ENCODE measurements around a stretch of chr4.

DNA sequence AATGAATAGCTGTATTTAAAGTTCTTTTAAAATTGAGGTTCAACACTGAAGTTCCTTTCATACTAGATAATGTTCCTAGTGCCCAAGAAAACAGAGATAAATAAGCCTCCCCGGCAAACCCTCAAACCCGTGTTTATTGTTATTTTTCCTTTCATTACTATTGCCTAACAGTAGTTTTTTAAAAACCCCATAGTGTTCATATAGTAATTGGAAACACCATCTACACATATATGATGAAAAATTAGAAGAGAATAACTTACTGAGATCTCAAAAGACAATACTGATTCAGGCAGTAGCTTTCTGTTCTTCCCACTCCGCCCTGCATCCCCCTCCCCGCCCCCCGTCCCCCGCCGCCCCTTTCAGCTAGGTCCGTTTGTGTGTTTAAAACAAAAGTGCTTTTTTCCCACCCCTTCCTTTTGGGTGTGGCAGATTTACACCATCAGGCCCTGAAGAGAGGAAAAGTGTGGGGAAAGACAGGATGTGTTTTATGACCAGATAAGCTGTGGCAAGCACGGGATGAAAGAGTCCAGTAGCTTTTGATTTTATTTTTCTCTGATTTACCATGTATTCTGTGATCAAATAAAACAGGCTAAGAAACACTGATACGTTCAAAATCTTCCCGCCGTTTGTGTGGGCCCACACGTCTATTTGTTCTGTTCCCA lies 11.0 kb downstream of the LRP2BP start:
- PRO-cap: no peak
- RRBS: no CpG with 5 or more reads among the region's 13 CpGs

DNA sequence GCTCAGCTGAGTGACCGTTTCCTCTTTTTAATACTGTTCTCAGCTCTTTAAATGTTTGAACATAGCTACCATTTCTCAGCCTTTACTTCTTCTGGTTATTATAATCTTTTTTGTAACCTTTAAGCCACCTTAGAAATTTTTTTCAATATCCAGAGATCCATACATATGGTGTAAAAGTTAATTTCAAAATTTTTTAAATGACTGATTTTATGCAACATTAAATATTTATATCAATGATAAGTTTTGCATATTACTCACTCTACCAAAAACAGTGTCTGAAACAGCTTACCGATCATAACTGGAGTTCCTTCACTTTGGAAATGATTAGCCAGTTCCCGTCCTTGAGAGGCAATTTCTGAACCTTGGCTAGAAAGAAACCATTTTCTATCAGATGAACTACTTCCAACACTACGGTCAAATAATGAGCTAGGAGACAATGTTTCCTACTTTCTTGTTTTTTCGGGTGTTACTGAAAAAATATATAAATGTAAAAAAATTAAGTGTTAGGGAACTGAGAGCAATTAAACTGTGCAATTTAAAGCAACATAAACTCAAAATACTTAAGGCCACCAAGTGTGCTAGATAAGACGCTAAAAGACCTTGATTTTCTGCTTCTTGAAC lies 9.0 kb downstream of the ANKRD37 start:
- PRO-cap: no peak
- RRBS: no CpG with 5 or more reads among the region's 6 CpGs

GRCh38 chr4:185541075-185541836 lies 5.9 kb upstream of the PDLIM3 start:
- PRO-cap: no peak
- RRBS: no CpG with 5 or more reads among the region's 12 CpGs

DNA sequence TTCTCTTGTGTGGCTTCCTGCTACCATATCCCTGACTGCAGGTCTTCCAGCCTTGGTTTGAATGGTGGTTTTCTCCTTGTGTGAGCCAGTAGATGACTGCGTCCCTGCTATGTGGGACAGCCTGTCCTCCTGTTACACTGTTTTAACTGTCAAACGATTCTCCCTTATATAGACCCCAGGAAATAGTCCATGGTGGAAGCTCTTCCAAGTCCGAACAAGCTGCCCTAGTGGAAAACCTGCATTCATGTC lies 126.2 kb upstream of the PDLIM3 start:
- PRO-cap: no peak
- RRBS: no CpG with 5 or more reads among the region's 3 CpGs

DNA sequence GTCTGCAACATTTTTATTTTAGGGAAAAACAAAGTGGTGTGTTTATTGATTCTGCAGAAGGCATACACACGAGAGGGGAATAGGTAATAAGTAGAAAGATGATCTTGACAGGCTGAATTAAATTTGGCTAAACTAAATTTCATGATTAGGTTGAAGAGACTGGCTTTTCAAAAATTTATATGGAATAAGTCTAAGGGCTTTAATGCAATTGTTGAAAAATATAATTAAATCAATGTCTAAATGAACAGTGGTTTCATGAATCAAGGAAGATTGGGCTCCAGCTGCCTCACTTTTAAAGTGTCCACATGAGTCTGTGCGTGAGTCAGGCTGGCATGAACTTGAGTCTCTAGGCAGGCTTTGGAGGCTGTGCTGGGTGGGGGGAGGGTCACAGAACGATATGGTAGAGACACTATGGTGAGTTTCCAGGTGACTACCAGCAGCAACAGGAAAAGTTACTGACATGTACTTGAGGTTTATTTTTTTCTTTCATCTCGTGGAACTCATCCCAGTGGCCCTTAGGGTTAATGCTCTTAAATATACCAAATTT lies 111.9 kb downstream of the SORBS2 start:
- PRO-cap: no peak
- RRBS: no CpG with 5 or more reads among the region's 4 CpGs

GRCh38 chr4:185800211-185801161 lies 11.5 kb downstream of the SORBS2 start:
- PRO-cap: no peak
- RRBS: no CpG with 5 or more reads among the region's 9 CpGs

DNA sequence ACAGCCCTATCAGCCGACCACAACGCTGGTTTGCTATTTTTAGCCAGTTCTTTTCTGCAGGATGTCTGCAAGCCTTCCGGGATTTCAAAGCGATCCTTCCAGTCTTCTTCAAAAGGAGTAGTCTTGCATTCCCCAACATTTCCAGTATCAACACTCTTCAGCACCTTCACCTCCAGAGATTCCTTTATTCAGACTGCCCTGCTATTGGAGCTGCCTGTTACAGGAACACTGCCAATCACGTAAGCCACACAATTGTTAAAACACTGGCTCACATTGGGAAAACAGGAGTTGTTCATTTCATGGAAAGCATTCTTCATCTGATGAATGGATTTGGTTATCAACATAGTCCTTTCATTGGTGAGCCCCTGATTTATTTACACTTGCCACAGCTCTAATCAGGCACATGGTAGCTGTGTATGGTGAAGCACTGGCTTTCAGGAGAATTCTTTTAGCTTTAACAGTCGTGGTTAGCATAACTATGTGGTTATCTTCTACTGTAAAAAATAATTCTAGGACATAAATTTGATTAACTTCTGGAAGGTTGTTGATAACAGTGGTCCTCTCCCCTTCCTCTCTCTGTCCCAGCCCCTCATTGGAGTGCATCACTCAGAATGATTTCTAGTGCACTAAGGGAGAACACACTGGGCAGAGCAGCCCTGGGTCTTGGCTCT lies 109.8 kb upstream of the SORBS2 start:
- PRO-cap: no peak
- RRBS: no CpG with 5 or more reads among the region's 6 CpGs

DNA sequence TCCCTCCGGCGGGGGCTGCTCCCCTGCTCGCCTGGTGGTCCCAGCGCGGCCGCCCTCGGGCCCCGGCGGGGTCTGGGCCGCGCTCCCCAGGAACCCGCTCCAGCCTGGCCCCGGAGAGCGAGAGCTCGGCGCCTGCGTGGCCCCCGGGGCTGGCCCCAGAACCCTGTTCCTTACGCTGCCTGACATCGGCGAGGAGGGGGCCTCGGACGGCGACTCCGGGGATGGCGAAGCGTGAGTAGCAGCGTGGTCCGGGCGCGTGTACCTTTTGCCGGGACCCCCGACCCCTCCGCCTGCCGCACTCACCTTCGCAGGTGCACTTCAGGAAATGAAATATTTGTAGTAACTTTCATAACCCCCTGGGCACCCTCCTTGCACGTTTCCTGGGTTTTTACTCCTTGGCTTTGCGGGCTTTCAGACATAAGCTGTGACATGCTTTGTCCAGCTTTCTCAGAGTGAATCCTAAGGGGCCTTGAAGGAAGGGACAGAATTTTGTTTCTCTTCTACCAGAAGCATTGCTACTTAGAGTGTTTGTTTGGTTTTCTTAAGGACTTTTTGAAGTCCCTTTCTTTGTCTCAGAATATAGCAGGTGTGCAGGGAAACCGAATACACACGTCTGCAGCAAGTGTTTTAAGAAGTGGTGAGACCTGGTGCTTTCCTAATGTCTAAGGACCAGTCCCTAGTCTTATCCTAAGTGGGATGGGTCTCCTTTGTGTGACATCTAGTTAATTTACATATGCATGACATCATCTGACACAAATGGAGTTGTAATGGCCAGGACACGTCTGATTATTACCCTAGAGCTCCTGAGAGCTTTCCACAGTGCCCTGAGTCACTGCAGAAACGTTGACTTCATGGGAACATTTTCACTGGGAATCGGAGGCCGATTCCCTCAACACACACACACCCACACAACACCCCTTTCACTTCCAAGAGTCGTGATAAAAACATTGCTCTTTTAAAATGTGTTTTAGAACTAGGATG lies 36.7 kb downstream of the TLR3 start:
- PRO-cap: unidirectional peak, minus-strand start at position 657 of the sequence
- RRBS: 3% methylated on average over 21 of the region's 45 CpGs

DNA sequence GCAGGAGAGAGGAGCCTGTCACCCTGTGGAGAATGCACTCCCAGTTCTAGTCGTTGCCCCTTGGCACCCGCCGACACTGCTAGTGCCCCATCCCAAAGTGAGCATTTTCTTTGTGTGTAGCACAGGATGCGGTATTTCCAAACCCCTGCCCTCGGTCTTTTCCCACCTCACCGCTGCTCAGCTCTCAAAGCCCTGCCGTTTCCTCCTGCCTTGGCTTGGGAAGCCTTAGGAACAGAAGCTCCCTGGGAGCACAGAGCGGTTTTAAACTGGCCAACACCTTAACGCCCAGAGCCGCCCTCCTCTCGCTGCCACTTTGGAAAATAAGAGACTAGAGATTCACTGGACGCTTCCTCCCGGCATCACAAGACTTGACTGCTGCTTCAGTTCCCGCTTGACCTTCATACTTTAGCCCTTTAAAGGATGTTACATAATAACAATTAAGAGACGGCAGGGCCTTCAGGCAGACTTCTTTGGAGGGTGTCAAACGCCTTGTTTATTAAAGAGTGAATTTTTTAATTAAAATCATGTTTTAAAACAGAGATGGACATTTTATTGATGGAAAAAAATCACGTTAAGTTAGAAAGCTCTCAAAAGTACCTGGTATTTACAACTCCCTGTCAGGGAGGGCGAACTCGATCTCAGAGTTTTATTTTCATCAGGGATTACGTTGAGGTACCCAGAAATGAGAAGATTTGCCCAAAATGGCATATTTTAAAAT lies 924 bp downstream of the CYP4V2 start:
- PRO-cap: bidirectional peak, plus-strand start at position 436 of the sequence, minus-strand start at position 402 of the sequence
- RRBS: no CpG with 5 or more reads among the region's 20 CpGs

GRCh38 chr4:186215748-186216561 lies 11.4 kb upstream of the KLKB1 start:
- PRO-cap: no peak
- RRBS: no CpG with 5 or more reads among the region's 9 CpGs

- PRO-cap: no peak
- RRBS: no CpG with 5 or more reads among the region's 33 CpGs
Observed at GRCh38 chr4:186619965-186621215, 65.0 kb upstream of the MTNR1A start.

- PRO-cap: no peak
- RRBS: no CpG with 5 or more reads among the region's 5 CpGs
Observed at GRCh38 chr4:186644870-186645359, 78.7 kb downstream of the FAT1 start.

DNA sequence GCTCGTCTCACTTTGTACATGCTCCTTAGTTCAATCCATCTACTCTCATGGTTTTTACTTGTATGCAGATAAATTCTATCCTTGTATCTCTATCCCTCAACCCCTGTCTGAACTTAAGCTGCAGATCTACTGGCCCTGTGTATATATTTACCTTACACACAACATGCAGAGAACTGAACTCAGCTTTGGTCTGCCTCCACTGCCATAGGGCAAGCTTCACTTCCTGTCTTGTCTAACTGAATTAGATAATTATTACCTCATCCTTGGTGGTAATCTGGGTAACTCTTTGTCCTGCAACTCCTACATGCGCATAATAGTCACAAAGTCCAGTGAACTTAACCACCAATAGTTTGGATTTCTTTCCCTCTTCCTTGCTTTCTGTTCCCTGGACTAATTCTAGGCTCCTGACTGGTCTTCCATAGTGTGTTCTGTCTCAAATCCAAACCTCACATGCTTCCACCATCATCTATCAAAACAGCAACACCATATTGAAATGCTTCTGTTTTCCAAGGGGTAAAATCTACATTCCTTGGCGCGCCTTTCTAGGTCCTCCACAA lies 32.2 kb upstream of the FAT1 start:
- PRO-cap: no peak
- RRBS: no CpG with 5 or more reads among the region's 4 CpGs

DNA sequence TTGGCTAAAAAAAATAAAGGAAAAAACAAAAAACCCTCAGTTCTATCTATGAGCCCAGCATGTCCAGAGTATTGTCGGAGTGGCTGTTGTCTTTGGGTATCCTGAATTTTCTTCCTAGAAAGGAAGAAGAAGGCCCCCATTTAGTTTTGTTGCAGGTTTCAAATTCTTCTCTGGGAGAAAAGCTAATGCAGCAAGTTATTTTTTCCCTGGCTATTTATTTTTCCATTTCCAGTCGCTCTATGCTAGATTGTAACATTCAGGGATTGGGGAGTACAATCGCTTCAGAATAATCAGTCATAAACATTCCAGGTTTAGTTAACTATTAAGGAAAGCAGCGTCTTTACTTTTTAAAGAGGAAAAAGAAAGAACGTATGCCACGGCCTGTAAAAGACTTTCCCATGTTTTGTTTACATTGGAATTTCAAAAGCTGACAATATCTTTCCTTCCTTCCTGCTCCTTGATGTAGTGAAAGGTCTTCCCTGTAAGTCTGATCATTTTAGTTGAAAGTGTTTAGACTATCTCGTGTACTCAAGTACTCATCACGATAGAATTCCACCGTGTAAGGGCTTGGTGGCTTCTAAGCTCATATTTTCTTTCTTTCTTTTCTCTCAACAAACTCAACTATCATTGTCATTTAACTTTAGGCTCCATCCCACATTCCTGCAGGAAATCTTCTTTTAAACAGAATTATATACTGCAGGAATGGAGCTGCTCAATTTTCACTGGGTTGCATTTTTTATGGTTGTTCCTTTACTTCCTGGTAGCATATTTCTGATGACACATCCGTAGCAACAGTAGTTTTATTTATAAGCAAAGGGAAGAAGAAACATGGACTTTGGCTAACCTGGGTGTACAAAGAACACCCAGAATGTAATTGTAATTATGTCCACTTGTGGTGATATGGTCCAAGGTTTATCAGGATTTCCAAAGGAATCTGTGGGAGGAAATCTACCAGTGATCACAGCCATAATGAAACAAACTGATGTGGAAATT lies 213.0 kb upstream of the FAT1 start:
- PRO-cap: no peak
- RRBS: no CpG with 5 or more reads among the region's 10 CpGs

DNA sequence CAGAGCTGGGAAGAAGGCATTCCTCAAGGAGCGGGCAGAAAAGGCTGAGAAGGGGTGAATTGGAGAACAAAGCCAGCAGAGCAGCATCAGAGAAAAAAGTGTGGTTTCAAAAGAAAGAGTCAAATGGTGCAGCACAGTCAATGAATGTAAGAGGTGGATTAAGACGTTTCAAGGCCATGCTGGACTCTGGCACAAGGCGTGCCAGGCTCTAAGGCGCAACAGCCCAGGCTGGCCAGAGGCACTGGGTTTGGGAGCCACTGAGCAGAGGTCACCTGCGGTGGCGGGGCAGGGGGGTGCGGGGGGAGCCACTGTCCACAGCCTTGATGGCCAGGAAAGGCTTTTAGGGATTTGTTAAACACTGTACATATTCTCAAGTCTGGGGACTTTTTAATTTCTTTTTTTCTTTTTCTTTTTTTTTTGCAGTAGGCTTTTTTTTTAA lies 222.5 kb upstream of the FAT1 start:
- PRO-cap: no peak
- RRBS: no CpG with 5 or more reads among the region's 7 CpGs

GRCh38 chr4:187672573-187672860 lies 323.1 kb upstream of the ZFP42 start:
- PRO-cap: no peak
- RRBS: no CpG with 5 or more reads among the region's 11 CpGs

GRCh38 chr4:188159388-188160263 lies 20.4 kb downstream of the TRIML1 start:
- PRO-cap: no peak
- RRBS: 100% methylated on average over 5 of the region's 46 CpGs

DNA sequence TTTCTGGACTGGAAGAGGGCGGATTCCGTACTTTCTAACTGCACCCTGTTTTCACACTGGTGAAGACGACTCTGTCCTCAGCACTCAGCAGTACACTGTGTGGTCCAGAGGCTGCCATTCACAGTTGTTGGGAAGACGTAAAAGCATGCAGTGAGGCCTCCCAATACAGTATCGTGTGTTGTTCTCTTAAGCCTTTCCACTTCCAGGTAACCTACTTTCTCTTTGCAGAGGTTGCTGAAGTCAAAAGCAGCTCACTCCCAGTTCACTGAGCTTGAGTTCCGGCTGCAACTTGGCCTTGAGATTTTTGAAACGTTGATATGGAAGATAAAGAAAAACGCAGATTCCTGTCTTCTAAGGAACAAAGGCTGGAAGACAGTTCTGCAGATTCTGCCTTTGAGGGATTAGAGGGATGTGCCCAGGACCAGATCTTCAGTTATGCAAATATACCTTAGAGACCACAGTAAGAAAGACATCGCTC lies 540.9 kb downstream of the TRIML1 start:
- PRO-cap: no peak
- RRBS: no CpG with 5 or more reads among the region's 9 CpGs

- PRO-cap: no peak
- RRBS: no CpG with 5 or more reads among the region's 5 CpGs
Observed at GRCh38 chr4:188959561-188959856, 820.3 kb downstream of the TRIML1 start.

GRCh38 chr4:189838719-189839509 lies 101.8 kb upstream of the FRG1 start:
- PRO-cap: no peak
- RRBS: no CpG with 5 or more reads among the region's 18 CpGs

Data from kidney (tissue), 2 donors.